Epithelial cell of proximal tubule (primary cell): ENCODE measurements around the genes DRC1, MAPRE3 and TCF23.

GRCh38 chr2:25981726-25982322, 473 bp downstream of the KIF3C start:
- RAMPAGE, long total RNA: no peak
- RRBS: 2% methylated on average over 21 of the region's 40 CpGs

- RAMPAGE, long total RNA: no peak
- RRBS: no CpG with 5 or more reads among the region's 10 CpGs
Measured at GRCh38 chr2:26011659-26012403, 22.1 kb upstream of the RAB10 start.

DNA sequence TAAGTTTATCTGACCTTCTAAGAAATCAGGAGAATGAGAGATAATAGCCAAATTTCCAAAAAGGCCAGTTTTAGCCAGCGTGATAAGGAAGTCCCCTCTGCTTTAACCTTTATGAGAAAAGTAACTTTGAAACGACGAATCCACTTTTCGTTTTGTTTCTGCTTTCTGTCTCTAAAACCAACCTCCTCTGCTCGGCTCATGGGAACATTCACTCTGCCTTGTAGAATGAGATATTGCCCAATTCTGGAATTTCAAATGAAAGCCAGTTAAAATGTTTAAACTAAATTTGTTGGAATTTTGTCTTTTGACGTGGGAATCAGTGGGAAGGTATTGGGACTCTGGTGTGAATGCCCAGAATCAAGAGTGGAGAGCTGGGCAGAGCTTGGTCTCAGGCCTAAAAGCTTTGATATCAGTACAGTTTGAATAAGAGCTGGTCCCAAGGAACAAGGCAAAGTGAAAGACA, 17.5 kb upstream of the RAB10 start:
- RAMPAGE, long total RNA: no peak
- RRBS: no CpG with 5 or more reads among the region's 6 CpGs

DNA sequence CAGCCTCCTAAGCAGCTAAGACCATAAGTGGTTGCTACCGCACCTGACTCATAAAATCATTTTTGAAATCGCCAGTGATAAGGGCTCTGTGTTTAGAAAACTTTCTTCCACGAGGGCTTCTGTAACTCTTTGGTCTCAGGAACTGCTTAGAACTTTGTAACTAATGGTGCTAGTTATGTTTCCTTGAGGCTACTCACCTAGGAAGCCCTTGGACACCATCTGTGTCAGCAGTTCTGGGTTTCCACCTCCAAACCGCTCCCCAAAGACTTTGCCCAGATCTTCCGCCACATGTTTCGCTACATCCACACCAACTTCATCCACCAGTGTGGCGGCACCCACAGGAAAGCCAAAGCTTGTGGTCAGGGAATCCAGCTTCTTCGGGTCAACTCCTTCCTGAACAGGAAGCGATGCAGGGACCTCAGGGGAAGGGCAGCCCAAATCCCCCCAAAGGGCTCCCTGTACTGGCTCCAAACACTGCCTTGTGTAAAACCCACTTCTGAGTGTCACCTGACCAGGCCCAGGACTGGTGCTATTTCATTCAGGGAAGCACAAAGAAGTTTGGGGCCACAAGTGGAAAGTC, 20.6 kb downstream of the GAREM2 start:
- RAMPAGE, long total RNA: no peak
- RRBS: no CpG with 5 or more reads among the region's 9 CpGs

DNA sequence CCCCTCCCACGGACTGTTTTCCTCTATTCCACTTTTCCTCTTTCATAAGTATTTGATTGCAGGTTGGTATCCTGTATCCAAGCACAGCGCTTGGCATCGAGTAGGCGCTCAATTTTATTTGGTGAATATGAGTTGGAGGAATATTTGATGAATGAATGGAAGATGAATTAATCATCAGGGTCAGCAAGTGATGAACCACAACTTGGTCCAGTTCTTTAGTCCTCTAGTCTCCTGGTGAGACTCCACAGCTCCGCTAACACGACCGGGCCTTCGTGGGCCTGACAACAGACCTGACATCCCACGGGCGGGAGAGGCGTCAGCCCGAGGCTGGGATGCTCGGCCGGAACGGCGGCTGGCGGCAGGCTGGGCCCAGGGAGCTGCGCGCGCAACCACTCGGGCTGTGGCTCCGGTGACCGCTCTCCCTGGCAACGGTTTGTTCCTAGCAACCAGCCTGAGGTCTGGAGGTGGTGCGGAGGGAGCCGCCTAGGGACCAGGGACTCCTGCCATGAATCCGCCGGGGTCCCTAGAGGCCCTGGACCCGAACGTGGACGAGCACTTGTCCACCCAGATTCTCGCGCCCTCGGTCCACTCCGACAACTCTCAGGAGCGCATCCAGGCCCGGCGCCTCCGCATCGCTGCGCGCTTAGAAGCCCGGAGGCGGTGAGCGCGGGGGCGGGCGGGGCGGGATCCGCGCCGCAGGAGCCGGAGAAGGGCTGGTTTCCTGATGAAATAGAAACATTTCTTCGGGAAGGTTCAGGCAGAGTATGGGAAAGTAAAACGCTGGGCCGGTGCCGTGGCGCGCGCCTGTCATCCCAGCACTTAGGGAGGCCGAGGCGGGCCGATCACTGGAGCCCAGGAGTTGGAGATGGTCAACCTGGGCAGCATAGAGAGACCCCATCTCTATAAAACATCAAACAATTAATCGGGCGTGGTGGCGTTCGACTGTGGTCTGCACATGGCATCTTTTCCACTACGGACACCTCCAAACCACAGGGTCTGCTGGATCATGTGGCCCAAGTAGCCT, at the start of gene DRC1:
DRC1 (plus strand) TSS at position 436 of the 1,024 bp plus-strand sequence.
- RAMPAGE, long total RNA: no peak
- RRBS: 5% methylated on average over 37 of the region's 68 CpGs

- RAMPAGE, long total RNA: no peak
- RRBS: no CpG with 5 or more reads among the region's 7 CpGs
Measured at GRCh38 chr2:26472644-26472955, 70.9 kb downstream of the DRC1 start.

GRCh38 chr2:26598684-26599344, 36.4 kb downstream of the FAM166C start:
- RAMPAGE, long total RNA: no peak
- RRBS: no CpG with 5 or more reads among the region's 7 CpGs

GRCh38 chr2:26605212-26605750, 35.9 kb downstream of the CIB4 start:
- RAMPAGE, long total RNA: no peak
- RRBS: 56% methylated on average over 2 of the region's 8 CpGs

GRCh38 chr2:26606739-26607269, 34.4 kb downstream of the CIB4 start:
- RAMPAGE, long total RNA: no peak
- RRBS: no CpG with 5 or more reads among the region's 5 CpGs

GRCh38 chr2:26725091-26726046, 32.8 kb downstream of the KCNK3 start:
- RAMPAGE, long total RNA: no peak
- RRBS: no CpG with 5 or more reads among the region's 14 CpGs

DNA sequence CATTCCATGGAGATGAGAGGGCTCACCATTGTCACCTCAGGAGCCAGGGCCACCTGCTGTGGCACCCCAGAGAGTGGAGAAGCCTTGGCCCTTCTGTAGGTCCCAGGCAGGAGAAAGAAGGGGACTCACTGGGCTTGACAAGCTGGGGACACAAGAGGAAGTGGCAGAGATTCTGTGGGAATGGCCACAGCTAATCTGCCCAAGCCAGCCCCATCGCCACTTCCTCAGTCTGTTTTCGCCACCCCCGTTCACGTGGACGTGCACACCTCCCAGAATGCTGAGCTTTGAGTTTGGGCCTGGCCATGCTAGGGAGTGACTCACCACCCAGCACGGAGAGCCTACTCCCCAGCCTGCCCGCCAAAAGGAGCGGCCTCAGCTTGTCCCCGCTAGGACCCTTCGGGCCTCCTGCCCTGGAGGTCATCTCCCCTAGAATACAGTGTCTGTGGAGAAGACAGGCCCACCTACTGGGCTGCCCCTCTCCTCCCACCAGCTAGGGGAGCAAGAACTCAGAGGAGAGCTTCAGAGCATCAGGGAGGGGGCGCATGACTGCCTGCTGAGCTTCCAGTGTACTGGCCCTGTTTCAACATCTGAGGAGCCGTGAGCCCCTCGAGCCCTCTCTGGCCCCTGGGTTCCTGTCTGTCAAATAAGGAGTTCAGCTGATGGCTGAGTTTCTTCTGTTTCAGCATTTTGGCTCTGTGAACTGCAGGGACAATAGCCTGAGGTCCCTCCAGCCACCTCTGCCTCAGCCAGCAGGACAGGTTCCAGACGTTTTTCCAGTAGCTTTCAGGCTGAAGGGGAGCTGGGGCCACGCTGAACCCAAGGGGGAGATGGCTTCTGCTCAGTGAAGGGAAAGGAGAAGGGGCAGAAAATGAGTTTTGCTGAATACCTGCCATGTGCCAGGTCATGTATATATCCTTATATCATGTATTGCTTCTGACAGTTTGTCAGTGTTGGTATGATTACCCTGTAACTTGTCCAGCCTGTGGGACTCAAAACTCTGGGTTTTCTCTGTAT, 5.2 kb downstream of the SLC35F6 start:
- RAMPAGE, long total RNA: no peak
- RRBS: no CpG with 5 or more reads among the region's 15 CpGs

- RAMPAGE, long total RNA: no peak
- RRBS: 2% methylated on average over 22 of the region's 66 CpGs
Measured at GRCh38 chr2:26848920-26849815, 1.2 kb downstream of the DPYSL5 start.

- RAMPAGE, long total RNA: no peak
- RRBS: 3% methylated on average over 35 of the region's 89 CpGs
Measured at GRCh38 chr2:26970076-26971165, at the start of gene MAPRE3. Gene MAPRE3 (plus strand): TSS chr2:26970637.

DNA sequence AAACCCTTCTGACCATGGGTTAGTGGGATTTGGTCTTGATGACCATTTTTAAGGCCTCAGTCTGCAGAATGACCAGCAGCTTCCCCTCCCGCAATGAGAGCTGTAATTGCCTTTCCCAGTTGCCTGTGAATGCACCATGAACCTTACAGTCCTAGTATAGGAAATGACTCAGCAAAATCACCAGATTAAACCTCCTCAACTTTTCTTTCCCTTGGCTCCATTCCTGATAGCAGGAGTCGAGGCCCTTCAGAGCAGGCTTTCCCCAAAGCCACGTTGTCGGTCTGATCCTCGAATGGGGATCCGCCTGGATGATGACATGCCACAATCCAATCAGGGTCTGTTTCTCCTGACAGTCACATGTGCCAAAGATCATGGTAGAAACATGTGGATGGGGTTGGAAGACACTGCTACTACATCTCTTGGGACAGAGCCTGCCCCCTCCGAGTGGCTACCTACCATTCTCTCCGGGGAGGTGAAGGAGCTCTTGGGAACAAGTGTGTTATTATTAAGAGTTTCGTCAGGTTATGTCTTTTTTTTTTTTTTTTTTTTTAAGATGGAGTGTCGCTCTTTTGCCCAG, 16.8 kb upstream of the TMEM214 start:
- RAMPAGE, long total RNA: no peak
- RRBS: no CpG with 5 or more reads among the region's 10 CpGs

DNA sequence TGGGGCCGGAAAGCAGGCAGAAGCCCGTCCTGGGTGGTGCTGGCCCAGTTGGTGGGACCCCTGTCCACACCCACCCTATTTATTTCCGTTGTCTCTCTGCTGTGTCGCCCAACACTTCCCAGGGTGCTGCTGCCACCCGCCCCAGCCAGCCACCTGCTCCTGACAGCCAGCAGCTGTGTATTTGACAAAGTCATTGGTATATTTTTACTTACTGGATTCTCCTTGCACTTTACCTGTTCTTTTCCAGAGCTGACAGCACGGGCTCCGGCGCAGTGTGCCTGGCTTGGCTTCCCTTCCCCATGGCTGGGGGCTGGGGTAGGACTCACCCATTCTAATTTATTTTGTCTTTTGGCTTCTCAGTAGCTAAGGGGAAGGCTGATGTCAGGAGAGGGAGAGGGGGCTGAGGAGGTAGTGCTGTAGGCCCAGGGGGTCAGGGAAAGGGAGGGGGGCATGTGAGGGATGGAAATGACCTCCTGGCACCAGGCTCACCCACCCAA, 6.2 kb upstream of the TMEM214 start:
- RAMPAGE, long total RNA: no peak
- RRBS: 100% methylated on average over 1 of the region's 8 CpGs

- RAMPAGE, long total RNA: no peak
- RRBS: 2% methylated on average over 43 of the region's 73 CpGs
Measured at GRCh38 chr2:27086089-27086664, 395 bp upstream of the KHK start.

GRCh38 chr2:27124020-27124219, 305 bp downstream of the ABHD1 start:
- RAMPAGE, long total RNA: no peak
- RRBS: no CpG with 5 or more reads among the region's 7 CpGs

GRCh38 chr2:27148574-27149393, at the start of gene TCF23:
Gene TCF23 (plus strand): TSS chr2:27149004.
- RAMPAGE, long total RNA: no peak
- RRBS: no CpG with 5 or more reads among the region's 20 CpGs

GRCh38 chr2:27177683-27178465, 29.1 kb downstream of the TCF23 start:
- RAMPAGE, long total RNA: no peak
- RRBS: no CpG with 5 or more reads among the region's 11 CpGs

GRCh38 chr2:27393001-27393434, 12.5 kb upstream of the ZNF513 start:
- RAMPAGE, long total RNA: no peak
- RRBS: no CpG with 5 or more reads among the region's 26 CpGs